Melanocyte of skin (primary cell): ENCODE measurements around a stretch of chr12.

DNA sequence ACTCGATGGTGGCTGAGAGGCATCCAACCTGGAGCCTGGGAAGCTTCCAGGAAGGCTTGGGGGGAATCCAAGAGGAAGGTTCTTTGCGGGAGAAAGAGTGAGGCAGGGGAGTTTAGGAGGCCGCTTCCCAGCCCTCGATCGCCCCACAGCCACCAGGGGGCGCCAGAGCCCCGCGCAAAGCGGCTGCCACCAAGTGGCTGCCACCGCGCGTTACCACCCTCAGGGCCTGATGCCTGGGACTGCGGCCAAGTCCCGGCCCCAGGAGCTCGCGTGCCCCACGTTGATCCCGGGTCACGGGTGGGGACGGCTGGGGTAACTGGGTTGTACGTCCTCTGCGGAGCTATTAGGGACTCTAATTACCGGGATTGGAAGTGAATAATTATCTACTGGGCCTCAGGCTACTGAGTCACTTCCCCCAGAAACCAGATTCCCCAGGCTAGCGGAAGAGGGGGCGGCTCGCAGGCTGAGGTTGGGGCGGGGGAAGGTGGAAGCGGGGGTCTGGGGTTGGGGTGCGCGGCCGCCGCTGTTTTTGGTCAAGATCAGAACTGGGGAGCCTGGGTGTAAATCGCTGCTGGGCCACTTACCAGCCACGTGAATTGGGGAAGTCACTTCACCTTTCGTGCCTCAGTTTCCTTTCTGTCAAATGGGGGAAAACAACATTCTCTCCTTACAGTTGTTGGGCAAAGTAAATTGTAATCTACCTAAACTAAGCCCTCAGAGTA, 8.6 kb upstream of the SH2B3 start:
- CAGE, long polyA plus RNA, 2 experiments: no peak in any of the 2 experiments

GRCh38 chr12:111399319-111399640, 6.4 kb upstream of the SH2B3 start:
- CAGE, long polyA plus RNA, 2 experiments: no peak in any of the 2 experiments

DNA sequence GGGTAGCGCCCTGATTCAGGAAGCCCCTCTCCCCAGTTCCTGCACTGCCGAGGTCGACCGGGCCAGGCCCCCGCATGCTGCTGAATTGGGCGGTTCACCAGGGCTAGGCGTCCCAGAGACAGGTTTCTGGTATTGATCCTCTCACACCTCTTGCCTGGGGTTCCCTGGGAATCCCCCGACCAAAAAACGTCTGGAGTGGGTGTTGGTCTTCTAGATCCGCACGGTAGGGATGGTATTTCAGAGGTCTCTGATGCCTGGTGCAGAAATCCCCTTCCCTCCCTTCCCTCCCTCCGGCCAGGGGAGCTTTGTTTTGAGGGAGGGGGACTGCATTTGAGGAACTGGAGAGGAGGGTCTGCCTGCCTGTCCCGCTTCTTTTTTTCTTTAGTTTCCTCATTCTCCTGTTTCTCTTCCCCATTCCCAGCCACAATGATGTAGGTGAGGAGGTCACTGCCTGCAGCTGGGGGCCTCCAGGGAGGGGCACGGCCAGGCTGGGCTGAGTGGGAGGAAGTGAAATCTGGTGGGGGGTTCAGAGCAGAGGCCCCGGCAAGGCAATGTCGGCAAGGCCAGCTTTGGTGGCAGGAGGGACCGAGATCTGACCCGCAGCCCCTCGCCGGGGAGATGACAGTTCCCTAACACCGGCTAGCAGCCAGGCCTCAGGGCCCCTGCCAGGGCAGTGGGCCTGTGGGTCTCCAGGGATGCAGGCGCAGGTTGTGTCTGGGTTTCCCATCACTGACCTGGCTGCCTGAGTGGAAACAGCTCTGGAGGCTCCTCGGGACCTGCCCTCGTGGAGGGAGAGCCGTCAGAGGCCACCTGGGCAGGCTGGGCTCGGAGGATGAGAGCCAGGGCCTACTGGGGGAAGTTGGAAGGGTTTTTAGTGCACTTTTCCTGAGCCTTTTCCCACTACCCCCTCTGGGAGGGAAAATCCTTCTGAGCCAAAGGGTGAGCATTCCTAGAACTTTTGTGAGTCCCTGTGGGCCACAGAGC, 1.3 kb downstream of the SH2B3 start:
- CAGE, long polyA plus RNA, 2 experiments: no peak in any of the 2 experiments

GRCh38 chr12:111409869-111410991, 4.5 kb downstream of the SH2B3 start:
- CAGE, long polyA plus RNA, 2 experiments: no peak in any of the 2 experiments

DNA sequence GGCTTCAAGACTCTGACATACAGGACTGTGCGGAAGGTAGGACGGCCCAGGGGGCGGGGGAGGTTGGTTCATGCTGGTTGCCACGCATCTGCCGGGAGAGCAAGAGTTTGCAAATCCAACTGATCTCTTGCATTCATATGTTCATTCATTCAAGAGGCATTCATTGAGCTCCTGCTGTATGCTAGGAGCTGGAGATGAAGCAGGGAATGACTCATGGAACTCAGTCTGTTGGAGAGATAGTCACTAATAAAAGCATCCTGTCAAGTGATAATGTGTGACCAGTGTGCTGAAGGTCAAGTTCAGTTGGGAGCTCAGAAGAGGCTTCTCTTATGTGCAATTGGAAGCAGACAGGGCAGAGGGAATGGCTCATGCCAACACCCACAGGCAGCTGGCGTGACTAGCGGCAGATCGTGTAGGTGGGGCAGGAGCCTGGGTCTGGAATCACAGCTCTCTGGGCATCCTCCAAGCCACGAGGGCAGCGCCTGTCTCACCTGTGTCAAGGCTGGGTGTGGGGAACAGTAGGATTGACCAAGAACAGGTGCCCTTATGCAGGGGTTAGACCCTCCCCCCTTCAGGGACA, 8.0 kb downstream of the SH2B3 start:
- CAGE, long polyA plus RNA, 2 experiments: no peak in any of the 2 experiments

GRCh38 chr12:111443607-111443923, 37.8 kb downstream of the SH2B3 start:
- CAGE, long polyA plus RNA, 2 experiments: no peak in any of the 2 experiments

DNA sequence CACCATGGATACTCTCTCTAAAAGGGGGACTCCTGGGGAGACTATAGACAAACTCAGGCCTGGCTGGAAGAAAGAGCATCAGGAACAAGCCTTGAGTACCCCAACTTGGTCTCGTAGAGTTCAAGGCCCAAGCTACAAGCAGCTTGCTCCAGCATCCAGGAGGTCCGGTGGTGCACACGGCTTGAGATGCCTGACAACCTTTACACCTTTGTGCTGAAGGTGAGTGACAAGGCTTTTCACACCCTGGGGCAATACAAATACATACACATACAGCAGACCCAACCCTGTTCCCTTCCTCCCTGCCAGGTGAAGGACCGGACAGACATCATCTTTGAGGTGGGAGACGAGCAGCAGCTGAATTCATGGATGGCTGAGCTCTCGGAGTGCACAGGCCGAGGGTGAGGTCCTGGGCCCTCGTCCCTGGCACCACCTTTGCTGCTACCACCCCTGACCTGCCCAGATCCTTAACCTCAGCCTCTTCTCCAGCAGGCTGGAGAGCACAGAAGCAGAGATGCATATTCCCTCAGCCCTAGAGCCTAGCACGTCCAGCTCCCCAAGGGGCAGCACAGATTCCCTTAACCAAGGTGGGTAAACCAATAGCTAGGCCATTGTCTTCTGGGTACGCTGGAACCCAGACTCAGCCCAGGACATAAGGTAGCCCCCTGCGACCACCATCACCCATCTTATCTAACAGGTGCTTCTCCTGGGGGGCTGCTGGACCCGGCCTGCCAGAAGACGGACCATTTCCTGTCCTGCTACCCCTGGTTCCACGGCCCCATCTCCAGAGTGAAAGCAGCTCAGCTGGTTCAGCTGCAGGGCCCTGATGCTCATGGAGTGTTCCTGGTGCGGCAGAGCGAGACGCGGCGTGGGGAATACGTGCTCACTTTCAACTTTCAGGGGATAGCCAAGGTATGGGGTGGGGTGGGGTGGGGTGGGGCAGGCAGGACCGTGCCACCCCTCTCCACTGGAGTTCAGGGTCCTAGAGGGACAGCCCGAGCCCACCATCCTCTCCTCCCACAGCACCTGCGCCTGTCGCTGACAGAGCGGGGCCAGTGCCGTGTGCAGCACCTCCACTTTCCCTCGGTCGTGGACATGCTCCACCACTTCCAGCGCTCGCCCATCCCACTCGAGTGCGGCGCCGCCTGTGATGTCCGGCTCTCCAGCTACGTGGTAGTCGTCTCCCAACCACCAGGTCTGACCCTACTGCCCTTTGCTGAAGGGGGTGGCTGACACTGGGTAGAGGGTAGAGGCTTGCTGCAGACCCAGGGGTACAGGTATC, 41.4 kb downstream of the SH2B3 start:
- CAGE, long polyA plus RNA, 2 experiments: no peak in any of the 2 experiments

GRCh38 chr12:111452410-111453688, 47.1 kb downstream of the SH2B3 start:
- CAGE, long polyA plus RNA, 2 experiments: no peak in any of the 2 experiments

DNA sequence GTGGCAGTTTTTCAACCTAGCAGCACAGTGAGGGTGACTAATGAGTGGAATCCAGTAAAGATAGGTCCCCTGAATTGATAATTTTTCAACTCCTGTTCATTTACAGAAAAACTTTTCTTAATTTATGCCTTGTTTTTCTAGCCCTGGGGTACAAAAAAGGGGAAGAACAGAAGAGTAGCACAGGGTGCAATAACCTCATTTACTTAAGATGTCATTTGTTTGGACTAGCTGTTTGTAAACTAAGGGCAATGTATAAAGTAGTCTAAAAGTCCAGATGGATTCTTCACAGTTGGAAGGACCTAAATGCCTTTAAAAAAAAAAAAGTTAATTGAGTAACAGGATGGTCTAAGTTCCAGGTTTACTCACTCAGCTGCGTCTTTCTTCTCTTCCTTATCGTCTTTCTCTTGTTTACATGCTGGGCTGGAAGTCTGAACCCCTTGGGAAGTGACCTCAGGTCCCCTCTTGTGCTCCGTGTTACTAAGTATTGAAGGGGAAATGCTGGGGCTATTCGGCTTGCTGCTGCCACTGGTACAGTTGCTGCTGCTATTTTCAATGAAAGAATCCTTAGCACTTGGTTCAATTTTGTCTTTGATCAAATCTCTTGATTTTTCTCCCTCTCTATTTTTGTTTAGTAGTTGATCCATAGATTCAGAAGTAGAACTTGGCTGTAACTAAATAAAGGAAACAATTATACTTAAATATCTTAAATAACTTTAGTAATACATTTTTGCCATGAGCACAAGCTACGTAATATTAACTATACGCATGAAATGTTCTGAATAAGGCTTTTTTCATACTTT, 82.6 kb downstream of the SH2B3 start:
- CAGE, long polyA plus RNA, 2 experiments: no peak in any of the 2 experiments

DNA sequence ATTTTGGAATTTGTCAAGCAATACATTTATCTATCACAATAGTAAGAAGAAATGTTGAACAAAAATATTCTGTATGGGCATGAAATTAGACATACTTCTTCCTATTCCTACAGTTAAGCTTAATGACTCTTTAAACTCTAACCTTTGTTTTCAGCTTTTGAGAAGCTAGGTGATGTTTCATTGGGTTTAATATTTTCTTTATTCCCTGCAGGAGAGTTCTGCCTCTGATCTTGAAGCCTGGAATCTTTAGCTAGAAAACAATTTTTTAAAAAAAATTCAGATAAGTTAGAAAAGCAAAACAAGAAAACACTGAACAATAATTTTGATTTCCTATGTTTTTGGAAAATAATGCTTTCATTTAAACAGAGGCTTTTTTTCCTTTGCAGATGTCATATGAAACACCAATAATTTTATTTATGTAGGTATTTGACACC, 89.3 kb downstream of the ATXN2 start:
- CAGE, long polyA plus RNA, 2 experiments: no peak in any of the 2 experiments

DNA sequence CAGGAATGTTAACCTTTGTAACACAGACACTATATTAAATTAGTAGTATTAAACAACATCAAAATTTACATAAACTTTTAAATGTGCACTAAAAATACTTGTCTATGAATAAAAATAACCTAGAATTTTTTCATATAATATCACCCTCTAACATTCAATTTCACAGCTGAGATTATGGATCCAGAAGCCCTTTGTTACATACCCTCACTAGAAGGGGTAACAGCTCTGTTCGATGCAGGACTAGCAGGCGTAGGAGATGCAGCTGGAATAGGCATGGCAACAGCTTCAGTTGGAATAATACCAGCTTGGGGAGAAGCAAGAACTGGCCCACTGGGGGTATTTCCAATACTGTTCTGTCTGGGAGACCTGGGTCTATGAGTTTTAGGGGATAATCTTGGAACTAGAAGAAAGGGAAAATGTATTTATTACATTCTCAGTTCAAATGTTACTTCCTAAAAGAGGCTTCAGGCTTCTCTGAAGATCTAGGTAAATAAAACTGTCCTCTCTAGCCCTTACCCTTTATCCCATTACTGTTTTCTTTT, 88.9 kb downstream of the ATXN2 start:
- CAGE, long polyA plus RNA, 2 experiments: no peak in any of the 2 experiments

DNA sequence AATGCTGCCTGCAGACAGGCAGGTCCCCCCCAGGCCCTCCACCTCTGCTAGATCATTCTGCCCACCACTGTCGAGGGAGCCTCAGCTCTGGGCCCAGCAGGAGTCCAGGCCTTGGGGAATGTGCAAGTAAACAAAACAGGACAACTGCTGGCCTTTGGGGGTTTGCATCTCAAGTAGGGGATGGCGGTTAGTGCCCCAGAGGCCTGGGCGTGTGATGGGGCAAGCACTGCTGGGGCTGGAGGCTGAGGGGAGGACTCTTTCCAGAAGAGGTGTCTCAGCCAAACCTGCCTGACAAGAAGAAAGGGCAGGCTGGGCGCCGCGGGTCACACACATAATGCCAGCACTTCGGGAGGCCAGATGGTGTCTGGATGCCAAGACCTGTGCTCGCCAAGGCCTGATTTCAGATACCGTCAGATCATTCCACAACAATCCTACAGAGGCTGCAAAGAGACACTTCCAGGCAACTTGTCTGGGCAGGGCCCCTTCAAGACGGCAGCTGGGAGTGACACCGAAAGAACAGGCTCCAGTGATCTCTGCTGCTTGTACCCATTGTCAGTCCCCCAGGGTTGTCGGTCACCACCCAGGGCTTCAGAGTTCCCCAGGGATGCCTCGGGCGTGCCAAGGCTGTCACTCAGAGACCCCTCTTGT, 8.5 kb upstream of the ALDH2 start:
- CAGE, long polyA plus RNA, 2 experiments: no peak in any of the 2 experiments

DNA sequence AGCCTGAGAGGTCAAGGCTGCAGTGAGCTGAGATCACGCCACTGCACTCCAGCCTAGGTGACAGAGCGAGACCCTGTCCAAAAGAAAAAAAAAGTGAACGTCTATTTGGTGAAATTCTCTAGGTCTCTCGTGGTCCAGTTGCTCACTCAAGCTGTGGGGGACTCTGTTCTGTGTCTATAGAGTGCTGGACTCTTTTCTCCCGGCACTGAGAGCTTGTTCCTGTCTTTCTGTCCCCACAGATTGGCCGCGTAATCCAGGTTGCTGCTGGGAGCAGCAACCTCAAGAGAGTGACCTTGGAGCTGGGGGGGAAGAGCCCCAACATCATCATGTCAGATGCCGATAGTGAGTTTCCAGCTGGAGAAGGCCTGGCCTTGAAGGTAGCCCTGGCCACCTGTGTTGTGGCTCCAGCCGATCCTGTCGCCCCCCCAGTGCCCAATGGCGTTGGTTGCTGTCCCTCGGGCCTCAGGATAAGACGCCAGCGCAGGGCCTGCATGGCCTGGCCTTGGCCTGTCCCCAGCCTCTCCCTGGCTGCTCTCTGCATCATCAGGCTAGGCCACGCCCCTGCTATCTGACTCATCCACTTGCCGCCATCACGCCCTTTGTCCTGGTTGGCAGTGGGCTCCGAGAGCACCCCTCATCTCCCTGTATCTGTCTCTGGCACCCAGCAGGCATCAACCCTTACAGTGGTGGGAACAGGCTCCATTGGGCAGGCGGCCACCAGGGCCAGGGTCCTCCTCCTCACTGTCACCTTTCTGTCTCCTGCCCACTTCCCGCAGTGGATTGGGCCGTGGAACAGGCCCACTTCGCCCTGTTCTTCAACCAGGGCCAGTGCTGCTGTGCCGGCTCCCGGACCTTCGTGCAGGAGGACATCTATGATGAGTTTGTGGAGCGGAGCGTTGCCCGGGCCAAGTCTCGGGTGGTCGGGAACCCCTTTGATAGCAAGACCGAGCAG, 25.4 kb downstream of the ALDH2 start:
- CAGE, long polyA plus RNA, 2 experiments: no peak in any of the 2 experiments

DNA sequence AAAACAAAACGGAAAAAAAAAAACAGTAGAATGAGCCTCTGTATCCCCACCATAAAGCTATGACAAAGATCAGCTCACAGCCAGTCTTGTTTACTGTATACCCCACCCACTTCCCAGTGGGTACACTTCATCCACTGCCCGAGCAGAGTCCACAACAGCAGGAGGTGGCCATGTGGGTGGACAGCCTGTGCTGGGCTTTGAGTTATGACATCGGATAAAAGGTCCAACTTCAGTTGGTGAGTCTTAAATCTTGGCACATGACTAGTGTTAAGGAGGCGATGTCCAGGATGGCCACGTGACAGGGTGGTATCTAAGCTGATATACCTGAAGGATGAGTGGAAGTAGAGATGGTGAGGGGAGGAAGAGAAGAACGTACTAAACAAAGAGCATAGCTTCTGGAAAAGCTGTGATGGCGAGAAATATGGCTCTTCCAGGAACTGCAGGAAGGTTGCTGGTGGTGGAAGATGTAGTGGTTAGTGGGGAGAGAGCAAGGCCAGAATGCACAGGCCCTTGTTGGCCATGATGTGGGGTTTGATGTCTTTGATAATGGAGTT, 34.7 kb upstream of the MAPKAPK5 start:
- CAGE, long polyA plus RNA, 2 experiments: no peak in any of the 2 experiments

- CAGE, long polyA plus RNA, 2 experiments: no peak in any of the 2 experiments
These were observed 19.2 kb downstream of the TMEM116 start for GRCh38 chr12:111993584-111994360.

- CAGE, long polyA plus RNA, 2 experiments: no peak in any of the 2 experiments
These were observed 15.5 kb downstream of the ERP29 start for GRCh38 chr12:112028500-112029312.

DNA sequence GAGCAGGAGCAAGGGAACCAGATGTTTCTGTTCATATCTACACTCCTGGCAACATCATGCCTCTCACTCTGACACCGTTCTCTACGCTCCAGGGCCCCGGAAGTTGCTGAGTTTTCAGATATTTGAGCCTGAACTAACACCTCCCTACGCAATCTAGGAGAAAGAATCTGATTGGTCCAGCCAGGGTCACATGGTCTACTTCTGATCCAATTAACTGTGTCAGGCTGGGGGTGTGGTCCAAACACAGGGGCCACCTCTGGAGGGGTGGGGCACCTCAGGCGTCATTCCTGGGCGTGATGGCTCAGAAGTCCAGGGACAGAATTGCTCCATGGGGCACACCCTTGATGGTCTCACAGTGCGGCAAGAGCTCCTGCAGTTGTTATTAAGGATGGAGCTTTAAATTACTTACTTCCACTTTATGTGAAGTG, 165.6 kb downstream of the PTPN11 start:
- CAGE, long polyA plus RNA, 2 experiments: no peak in any of the 2 experiments

DNA sequence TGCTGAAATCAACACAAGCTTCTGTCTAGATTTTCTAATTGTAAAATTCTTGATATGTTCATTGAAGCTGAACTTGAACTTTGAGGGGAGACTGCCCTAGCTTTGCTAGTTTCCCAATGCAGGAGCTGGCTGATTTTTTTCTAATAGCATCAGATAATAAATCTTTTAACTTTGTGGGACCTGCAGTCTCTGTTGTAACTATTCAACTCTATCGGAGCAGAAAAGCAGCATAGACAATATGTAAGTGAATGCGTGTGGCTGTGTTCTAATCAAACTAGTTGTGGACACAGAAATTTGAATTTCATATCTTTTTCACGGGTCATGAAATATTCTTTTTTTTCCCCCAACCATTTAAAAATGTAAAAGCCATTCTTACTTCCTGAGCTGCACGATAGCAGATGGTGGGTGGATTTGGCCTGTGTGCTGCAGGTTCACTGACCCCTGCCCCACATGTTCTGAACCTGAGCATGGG, 5.6 kb downstream of the DTX1 start:
- CAGE, long polyA plus RNA, 2 experiments: no peak in any of the 2 experiments

DNA sequence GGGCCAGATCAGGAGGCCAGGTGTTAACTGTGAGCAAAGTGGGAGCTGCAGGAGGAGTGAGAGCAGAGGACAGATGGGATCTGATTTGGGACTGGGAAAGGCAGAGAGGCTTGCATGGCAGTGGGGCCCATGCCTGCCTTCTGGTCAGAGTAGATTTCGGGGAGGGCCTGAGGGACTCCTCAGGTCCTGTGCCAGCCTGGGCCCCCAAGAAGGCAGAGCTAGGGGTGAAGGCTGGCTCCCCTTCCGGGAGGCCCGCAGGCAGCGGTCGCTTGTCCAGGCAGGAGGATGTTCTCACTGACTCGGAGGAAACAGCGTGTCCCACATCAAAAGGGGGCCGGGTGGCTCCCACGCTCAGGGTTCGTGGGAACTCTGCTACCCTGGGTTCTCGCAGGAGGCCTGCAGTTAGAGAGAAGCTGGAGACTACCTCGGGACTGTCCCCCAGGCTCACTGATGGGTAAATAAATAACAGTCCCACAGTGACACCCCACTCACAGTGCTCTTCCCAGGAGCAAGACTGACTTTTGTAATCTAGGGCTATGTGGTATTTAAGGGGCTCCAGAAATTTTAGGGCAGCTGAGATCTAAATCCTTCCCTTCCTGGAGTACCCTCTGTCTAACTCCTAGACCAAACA, 32.9 kb downstream of the DTX1 start:
- CAGE, long polyA plus RNA, 2 experiments: no peak in any of the 2 experiments

- CAGE, long polyA plus RNA, 2 experiments: no peak in any of the 2 experiments
These were observed 36.6 kb downstream of the DTX1 start for GRCh38 chr12:113092853-113093772.